ENCODE data around the genes OR5V1, OR2I1P and OR2H2.

GRCh38 chr6:28125331-28125902, 1.0 kb downstream of the ZSCAN16 start:
- PRO-cap = no peak

DNA sequence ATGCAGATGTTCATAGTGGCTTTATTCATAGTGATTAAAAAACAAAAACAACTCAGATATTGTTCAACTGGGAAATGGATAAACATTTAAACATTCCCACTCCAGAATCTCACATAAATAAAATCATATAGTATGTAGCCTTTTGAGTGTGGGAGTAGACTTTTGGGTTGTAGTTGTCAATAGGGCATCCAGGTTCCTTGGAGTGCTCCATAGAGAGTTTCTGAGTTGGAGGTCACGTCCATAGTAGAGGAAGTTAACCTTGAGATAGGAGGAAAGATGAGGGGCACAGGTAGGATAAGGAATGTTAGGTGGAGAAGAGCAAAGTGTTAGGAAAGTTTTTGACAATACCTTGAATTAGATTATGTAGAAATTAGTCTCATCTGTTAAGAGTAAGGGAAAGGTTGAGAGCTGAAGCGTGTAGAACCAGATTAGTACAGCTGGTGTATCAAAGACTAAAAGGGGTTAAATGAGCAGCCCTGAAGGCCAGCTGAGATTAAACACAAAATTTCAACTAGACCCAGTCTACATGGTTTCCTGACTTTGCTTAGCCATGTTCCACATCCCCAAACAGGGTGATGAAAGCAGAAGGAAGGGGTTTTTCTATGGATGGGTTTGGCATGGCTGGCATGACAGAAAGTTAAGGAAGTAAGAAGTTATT, 6.0 kb downstream of the ZKSCAN8 start:
- PRO-cap = no peak

- PRO-cap = no peak
These were observed 6.6 kb downstream of the ZKSCAN8 start for GRCh38 chr6:28148181-28148689.

DNA sequence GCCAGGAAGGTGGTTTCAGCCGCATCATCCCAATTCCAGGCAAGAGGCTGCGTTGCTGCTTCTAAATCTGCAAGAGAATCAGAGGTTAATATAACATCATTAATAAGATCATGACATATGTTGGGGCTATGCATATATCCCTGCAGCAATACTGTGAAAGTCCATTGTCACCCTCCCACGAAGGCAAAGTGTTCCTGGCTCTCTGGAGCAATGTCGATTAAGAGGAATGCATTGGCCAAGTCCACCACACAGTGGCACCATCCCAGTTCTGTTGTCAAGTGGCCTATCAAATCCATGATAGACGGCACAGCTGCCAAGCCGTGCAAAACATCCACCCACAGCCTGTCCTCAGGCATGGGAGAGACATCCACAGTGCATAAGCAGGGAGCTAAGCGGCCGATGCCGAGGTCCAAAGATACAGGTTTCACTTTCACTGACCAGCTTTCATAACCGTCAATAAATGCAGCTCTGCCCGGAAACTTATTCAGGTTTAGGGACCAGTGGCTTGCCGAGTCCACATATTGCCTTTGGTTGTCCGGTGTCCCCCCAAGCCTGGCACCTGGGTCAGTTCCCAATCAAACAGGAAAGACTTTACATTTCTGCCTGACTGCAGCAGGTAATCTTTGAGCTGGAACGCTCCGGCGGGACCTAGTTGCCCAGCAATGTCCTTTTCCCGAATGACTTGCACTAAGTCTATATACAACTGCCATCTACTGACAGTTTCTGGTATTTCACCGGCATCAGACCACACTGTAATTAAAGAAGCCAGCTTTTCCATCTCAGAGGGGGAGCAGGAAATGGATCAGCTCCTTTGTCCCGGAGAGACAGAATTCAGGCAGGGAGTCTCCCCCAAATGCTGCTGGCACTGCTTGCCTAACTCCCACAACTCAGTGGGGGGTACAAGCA, 6.1 kb downstream of the ZKSCAN3 start:
- PRO-cap = no peak

- PRO-cap = unidirectional peak, plus-strand start at chr6:28447112; bidirectional peak, plus-strand start at chr6:28447264, minus-strand start at chr6:28447194
These were observed 3.7 kb upstream of the ZSCAN23 start for GRCh38 chr6:28446641-28447643.

GRCh38 chr6:28566004-28566843, 20.9 kb downstream of the SCAND3 start:
- PRO-cap = no peak

DNA sequence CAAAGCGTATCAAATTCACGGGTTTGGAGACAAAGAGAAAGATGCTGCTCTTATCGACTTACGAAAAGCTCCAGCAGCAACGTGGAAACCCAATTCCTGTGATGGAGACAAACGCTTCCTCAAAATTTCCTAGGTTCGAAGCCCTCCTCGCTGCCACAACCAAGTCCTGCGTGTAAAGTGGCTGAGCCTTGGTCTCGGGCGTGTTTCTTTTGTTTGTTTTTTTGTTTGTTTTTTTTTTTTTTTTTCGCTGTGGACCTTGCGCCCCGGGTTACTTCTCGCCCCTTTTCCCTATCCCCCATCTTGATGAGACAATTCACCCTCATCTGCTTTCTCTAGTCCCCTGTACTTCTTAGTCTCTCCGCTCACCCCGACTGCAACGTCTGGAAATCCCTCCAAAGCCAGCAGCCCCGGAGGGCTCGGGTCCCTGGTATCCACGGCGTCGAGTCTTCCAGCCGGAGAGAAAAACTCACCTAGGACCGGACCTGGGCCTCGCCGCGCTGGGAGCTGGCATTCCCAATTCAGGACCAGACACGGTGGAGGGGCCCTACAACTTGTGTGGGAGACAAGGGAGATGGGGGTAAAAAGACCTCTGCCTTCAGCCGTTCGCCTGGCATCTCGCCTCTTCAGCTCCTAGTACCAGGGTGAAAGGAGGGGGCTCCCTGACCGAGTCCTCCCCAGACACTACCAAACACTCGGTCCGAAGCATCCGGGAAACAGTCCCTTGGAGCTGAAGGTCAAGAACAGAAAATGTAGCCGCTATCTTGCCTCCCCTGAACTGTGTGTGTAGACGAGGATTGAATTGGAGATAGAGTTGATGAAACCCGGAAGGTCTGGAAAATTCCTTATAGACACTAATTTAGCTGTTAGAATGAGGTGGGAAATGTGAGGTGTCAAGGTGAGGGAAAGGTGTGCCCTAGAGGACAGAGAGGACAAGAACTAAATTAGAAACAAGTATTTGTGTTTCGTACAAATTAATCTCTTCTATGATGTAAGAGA, 2.8 kb upstream of the SCAND3 start:
- PRO-cap = no peak

- PRO-cap = unidirectional peak, minus-strand start at chr6:28727152
These were observed 140.0 kb upstream of the SCAND3 start for GRCh38 chr6:28727029-28727633.

GRCh38 chr6:28728995-28729614, 142.0 kb upstream of the SCAND3 start:
- PRO-cap = unidirectional peak, plus-strand start at chr6:28729310

- PRO-cap = unidirectional peak, minus-strand start at chr6:28817307
These were observed 106.6 kb downstream of the TRIM27 start for GRCh38 chr6:28817088-28817613.

- PRO-cap = bidirectional peak, plus-strand start at chr6:28985701, minus-strand start at chr6:28985549
These were observed 19.6 kb downstream of the ZNF311 start for GRCh38 chr6:28985394-28985938.

- PRO-cap = no peak
These were observed 9.6 kb upstream of the ZNF311 start for GRCh38 chr6:29014586-29015290.

- PRO-cap = no peak
These were observed at the start of gene OR5V1 for GRCh38 chr6:29368583-29369205. Gene OR5V1, minus strand, starts transcription at chr6:29368865.

- PRO-cap = no peak
These were observed at the start of gene OR2I1P for GRCh38 chr6:29550014-29550624. Gene OR2I1P, plus strand, starts transcription at chr6:29550407.

DNA sequence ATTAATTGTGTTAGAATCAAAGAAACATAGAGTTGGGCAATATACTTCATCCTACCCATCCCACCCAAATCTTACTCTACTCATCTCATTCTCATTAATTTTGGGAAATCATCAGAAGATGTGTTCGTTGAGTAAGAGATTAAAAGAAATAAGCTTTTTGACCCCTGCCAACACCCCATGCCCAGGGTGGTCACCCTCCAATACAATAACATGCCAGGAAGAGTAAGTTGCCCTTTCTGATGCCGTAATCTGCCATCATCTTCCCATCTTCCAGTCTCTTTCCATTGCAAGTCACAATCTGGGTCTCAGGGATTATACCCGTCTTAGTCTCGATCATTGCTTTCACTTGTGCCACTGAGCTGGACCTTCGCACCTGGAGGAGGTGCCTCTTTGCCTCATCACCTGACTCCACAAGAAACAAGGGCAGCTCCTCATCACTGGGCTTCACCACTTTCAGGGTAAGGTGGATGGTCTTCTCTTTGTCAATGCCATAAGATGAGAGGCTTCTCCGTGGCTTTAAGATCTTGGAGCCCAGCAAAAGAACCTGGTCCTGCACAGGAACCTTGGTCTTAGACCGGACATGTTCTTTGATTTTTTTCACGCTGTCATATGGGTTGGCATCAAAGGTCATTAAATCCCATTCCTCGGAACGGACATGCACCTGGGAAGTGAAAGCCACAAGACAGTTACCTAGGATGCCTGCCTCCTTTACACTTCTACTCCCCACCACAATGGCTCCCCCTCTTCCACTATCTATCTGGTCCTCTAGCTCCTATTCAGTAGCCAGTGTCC, 3.6 kb downstream of the UBD start:
- PRO-cap = no peak

DNA sequence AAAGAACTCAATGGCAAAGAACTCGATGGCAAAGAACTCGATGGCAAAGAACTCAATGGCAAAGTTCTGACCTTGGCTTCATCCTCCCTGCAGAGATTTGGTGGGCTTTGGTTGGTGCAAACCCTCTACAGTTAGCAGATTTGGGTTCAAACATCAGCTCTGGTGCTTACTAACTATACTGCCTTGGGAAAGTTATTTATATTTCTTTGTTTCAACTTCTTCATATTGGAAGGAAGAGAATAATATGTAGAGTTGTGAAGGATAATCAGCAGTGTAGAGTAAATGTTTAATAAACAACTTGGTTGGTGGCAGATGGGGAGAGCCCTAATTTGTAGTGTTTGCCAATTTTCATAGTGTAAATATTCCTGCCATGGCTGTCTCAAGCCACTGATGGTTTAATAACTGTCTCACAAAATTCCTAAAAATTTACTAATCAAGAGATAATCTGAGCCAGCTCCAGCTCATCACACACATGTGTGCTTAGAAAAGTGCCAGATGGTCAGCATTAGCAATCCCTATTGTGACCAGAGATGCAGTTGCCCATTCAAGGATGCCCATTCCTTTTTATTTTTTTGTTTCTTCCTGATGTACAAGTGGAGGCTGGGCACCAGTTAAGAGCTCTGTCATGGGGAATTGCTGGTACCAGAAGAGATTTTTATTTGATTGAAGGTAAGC, at the start of gene OR2H2:
Gene OR2H2 (plus strand): TSS at position 440 of the 675 bp plus-strand sequence.
- PRO-cap = no peak

DNA sequence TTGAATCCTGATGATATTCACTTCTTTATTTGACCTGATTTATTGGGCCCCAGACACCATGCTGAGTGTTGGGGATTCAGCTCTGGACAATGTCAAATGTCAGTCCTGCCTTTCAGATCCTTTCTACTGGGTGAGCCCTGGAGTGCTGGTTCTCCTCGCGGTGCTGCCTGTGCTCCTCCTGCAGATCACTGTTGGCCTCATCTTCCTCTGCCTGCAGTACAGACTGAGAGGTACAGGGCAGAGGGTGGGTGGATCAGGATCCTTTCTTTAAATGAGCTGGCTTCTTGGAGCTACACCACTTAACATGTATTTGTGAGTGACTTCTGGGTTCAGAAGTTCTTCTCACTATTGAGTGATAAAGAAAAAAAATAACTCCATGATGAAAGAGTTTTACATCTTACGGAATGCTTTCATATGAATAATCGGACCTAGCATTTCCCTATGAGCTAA, 9.2 kb downstream of the MOG start:
- PRO-cap = bidirectional peak, plus-strand start at position 216 of the sequence, minus-strand start at position 199 of the sequence

DNA sequence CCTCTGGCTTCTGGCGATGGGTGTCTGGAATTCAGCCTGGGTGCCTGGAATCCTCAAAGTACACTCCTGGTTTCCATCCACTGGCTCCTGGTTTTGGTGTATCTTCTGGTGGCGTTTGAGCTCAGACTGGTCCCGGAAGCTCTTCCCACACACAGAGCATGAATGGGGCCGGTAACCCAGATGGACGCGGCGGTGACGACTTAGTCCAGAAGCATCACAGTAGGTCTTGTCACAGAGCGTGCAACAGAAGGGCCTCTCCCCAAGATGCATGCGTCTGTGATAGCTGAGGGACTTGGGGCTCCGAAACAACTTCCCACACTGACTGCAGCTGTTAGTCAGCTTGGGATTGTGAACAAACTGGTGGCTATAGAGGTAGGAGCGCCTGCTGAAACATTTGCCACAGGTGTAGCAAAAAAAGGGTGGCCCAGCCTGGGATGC, 7.8 kb downstream of the ZFP57 start:
- PRO-cap = no peak

DNA sequence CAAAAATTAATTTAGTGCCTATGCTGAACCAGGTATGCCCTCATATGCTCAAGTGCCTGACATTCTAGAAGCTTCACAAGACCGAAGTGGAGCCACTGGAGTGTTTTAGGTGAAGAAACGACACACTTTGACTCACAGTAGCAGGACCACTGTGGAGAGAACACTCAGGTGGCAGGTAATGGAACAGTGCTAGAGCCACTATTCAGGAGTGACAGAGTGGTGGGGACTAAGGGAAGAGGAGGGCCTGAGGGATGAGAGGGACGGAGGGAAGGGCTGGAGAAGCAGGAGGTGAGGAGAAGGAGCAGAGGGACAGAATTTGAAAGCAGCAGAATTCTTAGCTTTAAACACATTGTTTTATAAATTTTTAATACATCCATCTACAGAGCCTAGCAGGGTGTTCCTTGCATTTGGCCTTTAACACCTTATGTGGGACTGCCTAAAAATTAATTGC, 1.8 kb upstream of the HLA-F start:
- PRO-cap = no peak

GRCh38 chr6:29727609-29728424, 4.6 kb downstream of the HLA-F start:
- PRO-cap = no peak